Right atrium auricular region (tissue), 2 donors: ENCODE data around the genes PLCD1, XYLB and SCN10A.

- PRO-cap = no peak
- RAMPAGE, long total RNA, 2 experiments = no peak in any of the 2 experiments
Measured at GRCh38 chr3:37963606-37964009, 27.0 kb upstream of the VILL start.

GRCh38 chr3:37986762-37987423 is 3.7 kb upstream of the VILL start:
- PRO-cap = no peak
- RAMPAGE, long total RNA, 2 experiments = no peak in any of the 2 experiments

DNA sequence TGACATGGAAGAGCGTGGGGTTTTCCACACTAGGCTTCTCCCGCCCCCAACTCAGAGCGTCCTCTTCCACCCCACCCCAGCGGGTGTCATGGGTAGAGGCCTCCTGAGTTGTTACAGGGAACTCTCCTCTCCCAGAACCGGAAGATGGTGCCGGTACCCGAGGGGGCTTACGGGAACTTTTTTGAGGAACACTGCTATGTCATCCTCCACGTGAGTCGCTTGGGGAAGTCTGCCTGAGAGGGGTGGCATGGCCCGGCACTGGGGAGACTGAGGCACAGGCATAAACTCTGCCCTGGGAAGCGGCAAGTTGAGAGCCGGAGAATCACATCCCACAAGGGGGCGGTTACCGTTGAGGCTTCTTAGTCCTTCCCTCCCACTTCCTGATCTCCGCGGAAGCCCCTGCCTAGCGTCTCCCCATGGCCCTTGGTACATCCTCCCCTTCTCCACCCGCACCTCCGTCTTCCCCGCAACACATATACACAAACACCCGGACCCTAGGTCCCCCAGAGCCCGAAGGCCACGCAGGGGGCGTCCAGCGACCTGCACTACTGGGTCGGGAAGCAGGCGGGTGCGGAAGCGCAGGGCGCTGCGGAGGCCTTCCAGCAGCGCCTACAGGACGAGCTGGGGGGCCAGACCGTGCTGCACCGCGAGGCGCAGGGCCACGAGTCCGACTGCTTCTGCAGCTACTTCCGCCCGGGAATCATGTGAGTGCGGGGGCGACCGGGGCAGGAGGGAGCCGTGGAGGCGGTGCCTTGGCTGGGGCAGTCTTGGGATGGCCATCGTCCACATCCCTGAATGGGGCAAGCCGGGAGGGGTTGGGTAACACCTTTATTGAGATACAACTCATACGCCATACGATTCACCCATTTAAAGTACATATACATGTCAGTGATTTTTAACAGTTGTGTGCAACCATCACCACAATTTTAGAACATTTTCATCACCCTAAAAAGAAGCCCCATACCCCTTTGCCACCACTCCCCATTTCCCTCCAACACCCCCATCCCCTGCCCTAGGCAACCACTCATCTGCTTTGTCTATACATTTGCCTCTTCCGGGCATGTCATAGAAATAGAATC is 3.5 kb downstream of the VILL start:
- PRO-cap = bidirectional peak, plus-strand start at position 702 of the sequence, minus-strand start at position 702 of the sequence
- RAMPAGE, long total RNA, 2 experiments = start-site peak on the plus strand in 2 of 2 experiments, centred at positions 297 to 394 of the sequence, 11 reads per replicate

- PRO-cap = no peak
- RAMPAGE, long total RNA, 2 experiments = no peak in any of the 2 experiments
Measured at GRCh38 chr3:37996789-37997258, 6.2 kb downstream of the VILL start.

- PRO-cap = no peak
- RAMPAGE, long total RNA, 2 experiments = no peak in any of the 2 experiments
Measured at GRCh38 chr3:38027981-38028703, 1.3 kb downstream of the PLCD1 start.

DNA sequence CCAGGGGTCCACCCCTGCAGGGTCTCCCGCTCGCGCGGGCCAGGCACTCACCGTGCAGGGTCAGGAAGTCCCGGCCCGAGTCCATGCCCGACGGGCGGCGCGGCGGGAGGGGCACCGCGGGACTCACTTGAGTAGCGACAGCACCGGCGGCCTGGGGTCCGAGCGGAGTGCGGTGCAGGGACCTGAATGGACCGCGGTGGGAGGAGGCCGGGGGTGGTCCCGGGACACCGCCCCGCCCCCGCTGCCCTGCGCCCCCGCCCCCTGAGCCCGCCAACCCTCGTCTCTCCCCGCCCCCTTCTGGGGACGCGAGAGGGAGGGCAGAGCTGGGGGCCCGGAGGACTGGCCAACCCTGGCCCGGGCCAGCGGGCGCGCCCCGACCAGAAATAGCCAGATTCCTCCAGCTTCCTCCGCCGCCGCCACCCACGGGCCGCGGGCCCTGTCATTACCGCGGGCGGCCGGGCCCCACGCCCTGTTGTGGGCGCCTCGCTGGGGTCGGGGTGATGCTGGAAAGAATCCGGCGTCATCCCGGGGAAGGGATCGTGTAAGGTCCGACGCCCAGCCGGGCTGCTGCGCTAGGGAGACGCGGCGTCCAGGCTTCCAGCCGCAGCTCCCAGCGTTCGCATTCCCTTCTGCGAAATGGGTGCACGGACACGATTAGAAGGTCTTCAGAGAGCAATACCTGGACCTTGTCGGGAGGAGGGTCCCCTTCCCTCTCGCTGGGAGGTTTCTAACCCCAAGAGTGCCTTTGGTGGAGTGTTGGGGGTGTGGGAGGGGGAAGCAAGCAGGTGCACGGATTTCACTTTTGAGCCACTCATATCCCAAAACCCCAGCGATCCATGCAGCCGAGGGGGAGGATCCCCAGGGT is at the start of gene PLCD1:
Gene PLCD1, minus strand, starts transcription at position 188 of the 865 bp plus-strand sequence.
- PRO-cap = bidirectional peak, plus-strand start at position 390 of the sequence, minus-strand start at position 188 of the sequence
- RAMPAGE, long total RNA, 2 experiments = start-site peak on the minus strand in 2 of 2 experiments, centred at positions 175 to 182 of the sequence, 11 to 25 reads per replicate

DNA sequence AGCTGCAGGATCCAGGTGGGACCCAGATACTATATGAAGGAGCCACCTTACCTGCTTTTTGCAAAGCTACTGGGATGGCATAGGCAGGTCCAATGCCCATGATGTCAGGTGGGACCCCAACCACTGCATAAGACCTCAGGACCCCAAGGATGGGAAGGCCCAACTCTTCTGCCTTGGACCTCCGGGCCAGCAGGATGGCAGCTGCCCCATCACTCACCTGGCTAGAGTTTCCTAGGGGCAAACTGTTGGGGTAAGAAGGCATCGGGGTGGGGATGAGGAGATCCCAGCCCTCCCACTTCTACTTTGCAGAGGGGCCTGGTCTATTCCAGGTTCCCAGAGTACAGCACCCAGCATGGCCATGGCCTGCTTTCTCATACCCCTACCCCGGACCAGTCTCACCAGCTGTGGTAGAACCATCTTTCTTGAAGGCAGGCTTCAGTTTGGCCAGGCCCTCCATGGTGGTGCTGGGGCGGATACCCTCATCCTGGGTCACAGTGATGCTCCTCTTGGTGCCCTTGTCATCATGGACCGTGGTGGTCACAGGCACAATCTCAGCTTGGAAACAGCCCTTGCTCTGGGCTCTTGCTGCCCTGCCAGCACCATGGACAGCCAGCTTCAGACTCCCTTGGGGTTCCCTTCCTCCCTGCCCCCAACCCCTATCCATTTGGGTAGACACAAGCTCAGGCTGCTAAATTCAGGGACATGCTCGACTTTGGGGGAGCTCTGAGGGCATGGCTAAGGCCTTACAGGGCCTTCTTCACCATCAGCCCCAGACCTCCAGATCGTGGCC is 10.6 kb downstream of the ACAA1 start:
- PRO-cap = no peak
- RAMPAGE, long total RNA, 2 experiments = no peak in any of the 2 experiments

DNA sequence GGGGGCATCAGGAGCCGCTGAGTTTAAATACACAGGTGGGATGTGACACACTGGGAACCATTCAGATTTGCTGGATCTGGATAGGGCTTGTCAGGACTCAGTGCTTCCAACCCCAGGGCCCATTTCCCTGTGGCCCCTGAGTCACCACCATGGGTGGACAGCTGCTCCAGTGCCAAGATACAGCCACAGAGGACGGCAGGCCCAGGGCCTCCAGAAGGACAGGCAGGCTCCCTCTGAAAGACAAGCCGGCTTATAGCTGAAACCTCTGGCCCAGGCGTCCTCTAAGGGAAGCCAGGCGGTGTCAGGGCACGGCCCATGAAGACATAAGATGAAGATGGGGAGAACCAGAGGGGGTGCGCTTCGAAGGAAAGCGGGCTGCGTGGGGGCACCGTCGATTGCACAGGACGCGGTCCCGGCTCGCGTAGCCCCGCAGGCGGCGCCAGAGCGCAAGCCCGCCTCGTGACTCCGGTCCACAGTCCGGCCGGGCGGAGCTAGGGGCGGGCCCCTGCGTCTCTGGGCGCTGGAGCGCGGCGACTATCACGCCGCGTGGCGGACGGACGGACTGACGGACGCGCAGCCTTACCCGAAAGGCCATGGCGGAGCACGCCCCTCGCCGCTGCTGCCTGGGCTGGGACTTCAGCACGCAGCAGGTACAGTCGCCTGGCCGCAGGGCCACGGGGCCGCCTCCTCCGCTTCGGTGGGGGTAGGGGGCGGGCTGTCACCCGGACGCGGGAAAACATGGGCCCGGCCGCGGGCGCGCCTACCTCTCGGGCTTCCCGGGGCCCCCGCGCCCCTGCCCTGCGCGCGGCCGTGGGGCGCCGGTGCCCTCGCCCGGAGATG is at the start of gene XYLB:
Gene XYLB, plus strand, starts transcription at position 510 of the 840 bp plus-strand sequence.
- PRO-cap = bidirectional peak, plus-strand start at position 523 of the sequence, minus-strand start at position 419 of the sequence
- RAMPAGE, long total RNA, 2 experiments = start-site peak on the plus strand in 2 of 2 experiments, centred at positions 527 to 536 of the sequence, 8 to 13 reads per replicate

DNA sequence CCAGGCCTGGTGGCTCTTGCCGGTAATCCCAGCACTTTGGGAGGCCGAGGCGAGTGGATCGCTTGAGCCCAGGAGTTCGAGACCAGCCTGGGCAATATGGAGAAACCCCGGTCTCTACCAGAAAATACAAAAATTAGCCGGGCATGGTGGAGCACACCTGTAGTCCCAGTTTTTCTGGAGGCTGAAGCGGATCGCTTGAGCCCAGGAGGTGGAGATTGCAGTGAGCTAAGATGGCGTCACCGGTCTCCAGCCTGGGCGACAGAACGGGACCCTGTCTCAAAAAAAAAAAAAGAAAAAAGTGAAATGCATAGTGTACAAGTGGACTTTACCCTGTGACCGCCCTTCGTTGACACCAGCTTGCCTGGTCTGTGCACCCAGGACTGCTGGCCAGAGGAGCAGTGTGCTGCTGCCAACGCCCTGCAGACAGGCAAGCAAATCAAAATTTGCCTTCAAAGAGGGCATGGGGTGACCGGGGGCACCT is 853 bp downstream of the XYLB start:
- PRO-cap = no peak
- RAMPAGE, long total RNA, 2 experiments = no peak in any of the 2 experiments

- PRO-cap = no peak
- RAMPAGE, long total RNA, 2 experiments = no peak in any of the 2 experiments
Measured at GRCh38 chr3:38413814-38414347, 39.8 kb upstream of the ACVR2B start.

DNA sequence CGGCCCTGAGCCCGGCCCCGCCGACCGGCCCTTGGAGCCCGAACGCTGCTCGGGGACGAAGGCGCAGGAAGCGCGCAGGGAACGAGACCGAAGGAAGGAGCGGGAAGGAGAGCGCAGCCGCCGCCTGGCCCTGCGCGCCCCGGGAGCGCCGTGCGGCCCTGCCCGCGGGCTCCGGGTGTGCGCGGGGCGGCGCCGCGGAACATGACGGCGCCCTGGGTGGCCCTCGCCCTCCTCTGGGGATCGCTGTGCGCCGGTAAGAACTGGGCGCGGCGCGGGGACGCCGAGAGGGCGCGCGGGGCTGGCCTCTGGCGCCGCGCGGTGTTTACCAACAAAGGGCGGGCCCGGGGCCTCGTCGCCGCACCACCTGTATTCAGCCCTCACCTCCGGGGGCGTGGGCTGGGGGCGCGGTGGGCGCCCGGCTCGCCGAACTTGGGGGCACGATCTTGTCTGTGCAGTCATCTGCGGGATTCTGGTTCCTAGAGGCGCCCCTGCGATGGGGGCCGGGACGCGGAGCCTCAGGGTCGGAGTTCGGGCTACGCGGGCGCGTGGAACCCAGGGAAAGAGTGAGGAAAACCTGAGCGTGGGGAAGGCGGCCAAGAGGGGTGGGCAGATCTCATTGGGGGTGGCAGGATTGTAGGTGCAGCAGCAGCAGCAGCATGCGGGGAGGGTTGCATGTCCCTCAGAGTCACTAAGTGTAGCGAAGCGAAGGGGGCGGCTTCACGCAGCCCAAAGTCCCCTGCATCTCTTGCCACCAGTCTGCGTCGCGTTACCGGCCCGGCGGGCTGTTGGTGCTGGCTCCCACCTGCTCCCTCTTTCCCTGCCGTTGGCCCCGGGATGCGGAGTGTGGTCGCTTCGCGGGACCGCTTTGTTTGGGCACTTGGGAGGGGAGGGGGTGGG is 680 bp downstream of the ACVR2B start:
- PRO-cap = bidirectional peak, plus-strand start at position 259 of the sequence, minus-strand start at position 179 of the sequence
- RAMPAGE, long total RNA, 2 experiments = no peak in any of the 2 experiments

DNA sequence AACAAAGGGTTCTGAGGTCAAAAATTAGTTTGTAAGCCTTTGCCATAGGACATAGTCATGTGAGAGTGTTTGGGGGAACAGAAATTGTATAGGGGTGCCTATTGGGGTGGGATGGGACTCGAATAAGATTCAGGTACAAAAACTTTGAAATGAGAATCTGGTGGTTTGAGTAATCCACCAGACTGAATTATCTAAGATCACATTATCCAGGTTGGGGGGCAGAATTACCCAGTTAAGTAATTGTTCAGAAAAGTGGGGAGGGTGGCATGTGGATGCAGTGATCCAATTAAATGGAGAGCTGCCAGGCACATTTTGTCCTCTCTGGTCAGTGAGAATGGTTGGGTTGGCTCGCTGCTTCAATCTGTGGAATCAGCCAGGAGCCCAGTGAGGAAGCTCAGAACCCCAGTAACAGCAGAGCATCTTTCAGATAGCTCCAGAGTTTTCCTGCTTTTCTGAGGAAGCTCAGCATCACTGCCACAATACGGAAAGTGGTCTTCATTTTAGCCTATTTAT is 6.5 kb upstream of the EXOG start:
- PRO-cap = no peak
- RAMPAGE, long total RNA, 2 experiments = no peak in any of the 2 experiments

DNA sequence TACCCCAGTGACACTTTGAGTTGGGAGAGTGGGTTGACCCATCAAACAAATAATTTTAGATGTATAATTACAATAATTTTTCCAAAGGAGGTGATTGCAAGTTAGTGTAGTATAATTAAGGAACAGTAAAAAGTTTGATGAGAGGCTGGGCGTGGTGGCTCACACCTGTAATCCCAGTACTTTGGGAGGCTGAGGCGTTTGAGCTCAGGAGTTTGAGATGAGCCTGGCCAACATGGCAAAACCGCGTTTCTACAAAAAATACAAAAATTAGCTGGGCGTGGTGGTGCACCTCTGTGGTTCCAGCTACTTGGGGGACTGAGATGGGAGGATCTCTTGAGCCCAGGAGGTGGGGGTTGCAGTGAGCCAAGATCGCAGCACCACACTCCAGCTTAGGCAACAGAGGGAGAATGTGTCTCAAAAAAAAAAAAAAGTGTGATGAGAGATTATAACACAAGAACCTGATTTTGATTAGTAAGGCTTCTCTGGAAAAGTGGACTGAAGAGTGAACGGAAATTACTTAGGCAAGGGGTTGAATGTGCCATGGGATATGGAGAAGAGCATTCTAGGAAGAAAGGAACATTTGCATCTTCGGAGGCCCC is 2.1 kb downstream of the EXOG start:
- PRO-cap = no peak
- RAMPAGE, long total RNA, 2 experiments = no peak in any of the 2 experiments

GRCh38 chr3:38519559-38519880 is 23.4 kb downstream of the EXOG start:
- PRO-cap = no peak
- RAMPAGE, long total RNA, 2 experiments = no peak in any of the 2 experiments

DNA sequence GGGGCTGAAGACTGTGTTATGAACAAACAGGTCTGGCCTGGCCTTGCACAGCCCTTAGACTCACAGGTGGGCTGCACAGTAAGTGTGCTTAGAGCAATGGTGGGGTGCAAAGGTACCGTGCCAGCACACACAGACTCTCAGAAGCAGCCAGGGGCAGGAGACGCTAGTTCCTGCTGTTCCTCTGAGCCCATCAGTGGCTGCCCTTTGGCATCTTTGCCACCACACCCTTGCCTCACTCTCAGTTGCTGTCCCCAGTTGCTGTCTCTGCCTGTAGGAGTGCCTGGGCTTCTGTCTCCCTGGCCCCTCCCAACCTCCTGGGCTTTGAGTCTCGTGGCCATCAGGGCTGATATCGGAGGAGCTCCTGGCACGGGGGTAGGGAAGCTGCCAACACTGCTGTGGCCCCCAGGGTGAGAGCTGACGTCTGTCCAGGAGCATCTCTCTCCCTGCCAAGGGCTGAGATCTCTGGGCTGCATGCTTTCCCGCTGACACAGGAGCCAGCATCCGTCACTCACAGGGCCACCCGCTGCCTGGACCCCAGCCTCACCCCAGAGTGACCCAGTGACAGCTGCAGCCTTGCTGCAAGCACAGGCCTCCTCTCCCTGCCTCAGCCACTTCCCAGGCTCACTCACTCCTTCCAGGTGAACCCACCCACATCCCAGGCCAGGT is 47.4 kb downstream of the EXOG start:
- PRO-cap = bidirectional peak, plus-strand start at position 558 of the sequence, minus-strand start at position 206 of the sequence
- RAMPAGE, long total RNA, 2 experiments = no peak in any of the 2 experiments

DNA sequence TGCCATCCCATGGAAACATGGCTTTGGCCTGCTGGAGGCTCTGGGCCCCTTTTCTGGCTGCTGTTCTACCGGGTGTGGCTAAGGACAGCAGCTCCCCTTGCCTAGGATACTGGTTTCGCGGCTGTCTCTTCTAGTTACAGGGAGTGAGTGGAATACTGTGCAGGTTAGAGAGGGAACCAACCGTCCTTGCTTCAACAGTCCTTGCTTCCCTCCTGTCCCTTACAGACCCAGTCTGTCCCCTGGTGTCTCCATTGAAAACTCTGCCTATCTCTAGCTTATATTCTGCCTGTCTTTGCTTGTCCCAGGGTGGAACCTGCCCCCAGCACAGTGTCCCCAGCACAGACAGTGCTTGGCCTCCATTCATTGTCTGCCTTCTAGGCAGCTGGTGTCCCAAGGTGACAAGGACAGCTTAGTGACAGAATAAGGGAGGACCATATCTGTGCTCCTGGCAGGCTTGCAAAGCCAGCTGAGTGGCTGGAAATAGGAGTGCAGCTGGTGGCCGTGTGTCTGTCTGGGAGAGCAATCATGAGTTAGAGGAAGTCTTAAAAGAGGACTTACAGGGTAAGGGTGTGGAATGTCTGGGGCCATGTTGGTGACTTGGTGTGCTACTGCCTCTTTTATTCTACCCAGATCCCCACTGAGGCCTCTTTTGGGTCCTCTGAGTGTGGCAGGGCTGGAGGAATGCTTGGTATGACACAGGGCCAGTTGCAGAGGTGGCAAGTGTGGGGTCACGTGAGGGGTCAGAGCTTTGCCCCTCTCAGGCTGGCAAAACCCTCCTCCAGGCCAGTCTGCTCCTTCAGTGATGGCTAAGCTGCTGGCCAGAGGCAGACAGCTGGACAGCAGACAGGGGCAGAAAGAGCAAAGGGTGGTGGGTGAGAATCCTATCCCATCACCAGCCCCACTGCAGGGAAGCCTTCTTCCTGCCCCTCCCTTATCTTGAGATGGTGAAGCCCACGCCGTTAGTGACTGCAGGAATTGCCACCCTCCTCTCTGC is 33.3 kb downstream of the SCN5A start:
- PRO-cap = bidirectional peak, plus-strand start at position 459 of the sequence, minus-strand start at position 384 of the sequence; bidirectional peak, plus-strand start at position 786 of the sequence, minus-strand start at position 639 of the sequence
- RAMPAGE, long total RNA, 2 experiments = no peak in any of the 2 experiments

- PRO-cap = bidirectional peak, plus-strand start at chr3:38717835, minus-strand start at chr3:38717649
- RAMPAGE, long total RNA, 2 experiments = no peak in any of the 2 experiments
Measured at GRCh38 chr3:38717500-38717890, 68.0 kb upstream of the SCN5A start.

GRCh38 chr3:38816208-38816446 is at the start of gene SCN10A:
SCN10A (minus strand) TSS chr3:38816217.
- PRO-cap = no peak
- RAMPAGE, long total RNA, 2 experiments = start-site peak on the minus strand in 1 of 2 experiments, at chr3:38816285-38816321 at its widest, 26 reads per replicate

DNA sequence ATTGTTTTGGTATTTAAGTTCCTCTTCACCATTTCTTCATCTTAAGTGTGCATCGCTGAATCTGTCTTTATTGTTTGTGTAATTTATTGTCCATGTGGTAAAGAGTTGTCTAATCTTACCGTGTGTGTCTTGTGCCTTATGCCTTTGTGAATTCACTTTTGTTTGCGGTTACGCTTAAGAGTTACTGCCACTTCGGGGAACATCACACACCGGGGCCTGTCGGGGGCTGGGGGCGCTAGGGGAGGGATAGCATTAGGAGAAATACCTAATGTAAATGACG is 773 bp downstream of the WDR48 start:
- PRO-cap = no peak
- RAMPAGE, long total RNA, 2 experiments = no peak in any of the 2 experiments

GRCh38 chr3:39082408-39083595 is 24.6 kb downstream of the GORASP1 start:
- PRO-cap = no peak
- RAMPAGE, long total RNA, 2 experiments = no peak in any of the 2 experiments